BE2C (cell line): ENCODE results near the gene NAA15.

DNA sequence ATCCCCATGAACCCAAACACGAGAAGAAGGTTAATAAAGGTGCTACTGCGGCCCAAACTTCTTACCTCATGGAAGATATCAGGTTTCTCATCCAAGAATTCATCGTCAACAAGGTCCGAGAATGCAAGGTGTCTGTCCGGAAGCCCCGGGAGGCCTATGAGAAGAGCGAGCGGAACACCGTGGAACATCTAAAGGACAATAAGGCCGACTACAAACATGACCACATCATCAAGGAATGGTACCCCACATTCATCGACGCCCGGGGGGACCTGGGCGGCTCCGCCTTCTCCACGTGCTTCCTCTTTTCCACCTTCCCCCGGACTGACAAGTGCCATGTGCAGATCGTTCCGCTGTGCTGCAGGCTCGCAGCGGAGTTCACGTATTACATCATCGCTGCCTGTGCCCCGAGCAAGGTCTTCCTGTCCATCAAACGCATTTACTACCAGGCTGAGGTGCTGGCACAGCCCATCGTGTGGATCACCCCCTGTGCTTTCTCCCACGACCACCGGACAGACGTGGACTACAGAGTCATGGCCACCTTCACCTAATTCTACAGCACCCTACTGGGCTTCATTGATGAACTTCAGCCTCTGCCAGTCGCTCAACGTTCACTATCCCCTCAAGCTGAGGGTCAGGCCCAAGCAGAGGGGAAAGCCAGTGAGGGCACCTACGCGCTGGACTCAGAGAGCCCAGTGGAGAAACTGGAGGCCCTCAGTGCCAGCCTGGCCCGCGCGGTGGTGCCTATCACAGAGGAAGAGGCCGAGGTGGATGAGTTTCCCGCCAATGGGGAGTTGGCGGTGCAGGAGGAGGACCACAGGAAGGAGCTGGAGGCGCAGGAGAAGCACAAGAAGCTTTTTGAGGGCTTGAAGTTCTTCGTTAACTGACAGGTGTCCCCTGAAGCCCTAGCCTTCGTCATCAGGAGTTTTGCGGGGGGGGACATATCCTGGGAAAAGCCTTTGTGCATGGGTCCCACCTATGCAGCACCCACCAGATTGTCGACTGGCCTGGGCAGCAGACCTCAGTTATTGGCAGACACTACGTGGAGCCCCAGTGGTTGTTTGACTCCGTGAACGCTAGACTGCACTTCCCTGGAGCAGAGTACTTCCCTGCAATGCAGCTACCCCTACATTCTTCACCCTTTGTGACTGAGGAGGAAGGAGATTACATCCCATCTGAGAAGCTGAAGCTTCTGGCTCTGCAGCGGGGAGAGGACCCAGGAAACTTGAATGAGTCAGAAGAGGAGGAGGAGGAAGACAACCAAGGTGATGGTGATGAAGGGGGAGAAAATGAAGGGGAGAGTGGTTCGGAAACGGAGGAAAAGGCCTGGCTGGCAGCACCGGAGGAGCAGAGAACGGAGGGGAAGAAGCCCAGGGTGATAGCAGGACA is 126.1 kb upstream of the PABPC4L start:
- RRBS: 94% methylated on average over 9 of the region's 52 CpGs

- RRBS: no CpG with 5 or more reads among the region's 2 CpGs
Observed at GRCh38 chr4:138255892-138256272, 13.7 kb upstream of the SLC7A11 start.

GRCh38 chr4:138982208-138982502 is 33.4 kb upstream of the NOCT start:
- RRBS: no CpG with 5 or more reads among the region's 2 CpGs

DNA sequence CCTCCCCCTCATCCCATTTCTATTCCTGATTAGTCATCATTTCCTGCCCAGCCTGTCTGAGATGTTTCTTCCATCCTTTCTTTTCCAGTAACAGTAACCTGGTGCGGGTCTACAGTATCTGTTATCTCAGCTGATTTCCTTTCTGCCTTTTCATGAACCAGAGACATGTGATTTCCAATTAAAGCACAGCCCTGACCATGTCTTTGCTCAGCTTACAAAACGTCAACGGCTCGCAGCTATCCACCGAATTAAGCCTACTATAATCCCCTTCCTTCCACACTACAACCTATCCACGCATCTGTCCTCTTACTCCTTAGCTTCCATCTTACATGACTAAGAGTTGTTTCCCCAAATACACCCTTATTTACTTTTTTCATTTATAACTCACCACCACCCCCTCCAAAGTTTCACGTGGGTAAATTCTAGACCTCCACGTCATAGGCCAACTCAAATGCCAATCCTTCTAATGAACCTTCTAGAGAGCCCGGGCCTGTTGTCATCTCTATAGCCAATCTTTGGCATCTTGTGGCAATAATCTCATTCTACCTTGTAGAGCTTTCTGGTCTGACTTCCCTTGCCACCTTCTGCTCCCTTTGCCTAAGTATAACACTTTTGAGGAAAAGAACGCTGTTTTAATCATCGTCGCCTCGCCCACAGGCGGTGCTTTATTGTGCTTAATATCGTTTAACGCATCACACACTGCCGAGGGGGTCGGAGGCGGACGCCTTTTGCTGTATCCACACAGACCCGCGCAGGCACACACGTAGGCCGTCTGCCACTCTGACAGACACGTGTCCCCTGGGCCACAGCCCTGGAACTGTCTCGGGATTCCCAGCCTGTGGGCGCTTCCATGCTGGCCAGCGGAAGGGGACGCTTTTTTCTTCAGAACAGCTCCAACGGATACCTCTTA is 661 bp upstream of the NOCT start:
- RRBS: no CpG with 5 or more reads among the region's 30 CpGs

GRCh38 chr4:139175928-139176280 is 1.1 kb downstream of the ELF2 start:
- RRBS: 1% methylated on average over 2 of the region's 21 CpGs

GRCh38 chr4:139301136-139301837 is at the start of gene NAA15:
Gene NAA15 (plus strand): TSS chr4:139301505.
- RRBS: 1% methylated on average over 17 of the region's 61 CpGs

DNA sequence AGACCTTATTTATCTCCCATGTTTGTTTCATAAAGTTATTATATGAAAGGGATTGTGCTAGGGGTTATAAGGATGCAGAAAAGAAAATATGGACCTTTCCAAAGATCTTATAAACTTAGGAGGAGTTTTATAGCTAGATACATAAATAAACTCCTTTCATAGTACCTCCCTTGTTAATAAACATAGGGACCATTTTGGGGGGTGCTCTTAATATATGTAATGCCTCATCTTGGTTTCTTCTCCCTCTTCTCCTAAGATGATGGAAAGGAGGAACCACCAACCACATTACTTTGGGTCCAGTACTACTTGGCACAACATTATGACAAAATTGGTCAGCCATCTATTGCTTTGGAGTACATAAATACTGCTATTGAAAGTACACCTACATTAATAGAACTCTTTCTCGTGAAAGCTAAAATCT is 54.9 kb upstream of the NDUFC1 start:
- RRBS: no CpG with 5 or more reads among the region's 1 CpG

DNA sequence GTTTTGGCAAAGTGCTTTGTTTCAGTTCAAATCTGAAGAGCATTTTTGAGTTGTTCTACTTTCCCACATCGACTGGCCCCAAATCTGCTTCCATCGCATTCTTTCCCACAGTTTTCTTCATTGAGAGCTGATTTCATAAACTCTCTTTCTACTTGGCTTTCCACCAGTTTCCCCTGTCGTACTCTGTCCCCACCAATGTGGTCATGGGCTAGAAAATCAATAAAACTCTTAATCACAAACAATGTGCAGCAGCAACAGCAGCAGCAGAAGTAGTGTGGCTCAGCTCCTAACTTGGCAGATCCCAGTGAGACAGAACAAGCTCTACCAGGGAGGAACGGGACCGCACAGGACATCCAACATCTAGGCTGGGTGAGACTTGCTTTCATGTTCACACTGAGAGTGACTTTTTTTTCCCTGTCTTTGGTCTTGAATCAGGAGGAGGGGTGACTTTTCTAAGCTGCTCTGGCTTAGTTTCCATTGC is 3.1 kb upstream of the SETD7 start:
- RRBS: no CpG with 5 or more reads among the region's 5 CpGs

GRCh38 chr4:139560295-139561085 is 4.5 kb upstream of the SETD7 start:
- RRBS: no CpG with 5 or more reads among the region's 6 CpGs

GRCh38 chr4:139633097-139633992 is 32.3 kb upstream of the MGST2 start:
- RRBS: 60% methylated on average over 9 of the region's 29 CpGs

DNA sequence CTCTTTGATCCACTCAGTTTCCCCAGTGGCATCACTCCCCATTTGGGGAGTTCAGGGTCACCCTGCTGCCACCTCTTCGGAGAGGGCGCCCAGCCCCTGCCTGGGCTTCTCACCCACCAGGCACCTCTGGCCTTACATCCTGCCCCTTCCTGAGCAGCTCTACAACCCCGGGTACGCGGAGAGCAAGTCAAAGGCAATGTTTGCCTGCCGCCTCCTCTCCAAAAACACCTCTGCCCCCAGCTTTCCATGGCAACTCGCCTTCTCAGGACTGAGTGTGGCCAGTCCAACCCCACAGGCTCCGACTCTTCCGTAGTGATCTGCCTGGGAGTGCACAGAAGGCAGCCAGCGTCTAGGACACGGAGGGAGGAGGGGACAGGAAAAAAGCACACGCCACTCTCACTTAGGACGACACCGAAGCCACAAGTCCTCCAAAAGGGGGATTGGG is 51.8 kb downstream of the MGST2 start:
- RRBS: no CpG with 5 or more reads among the region's 14 CpGs

GRCh38 chr4:139734662-139735449 is 69.2 kb downstream of the MGST2 start:
- RRBS: 2% methylated on average over 16 of the region's 55 CpGs

DNA sequence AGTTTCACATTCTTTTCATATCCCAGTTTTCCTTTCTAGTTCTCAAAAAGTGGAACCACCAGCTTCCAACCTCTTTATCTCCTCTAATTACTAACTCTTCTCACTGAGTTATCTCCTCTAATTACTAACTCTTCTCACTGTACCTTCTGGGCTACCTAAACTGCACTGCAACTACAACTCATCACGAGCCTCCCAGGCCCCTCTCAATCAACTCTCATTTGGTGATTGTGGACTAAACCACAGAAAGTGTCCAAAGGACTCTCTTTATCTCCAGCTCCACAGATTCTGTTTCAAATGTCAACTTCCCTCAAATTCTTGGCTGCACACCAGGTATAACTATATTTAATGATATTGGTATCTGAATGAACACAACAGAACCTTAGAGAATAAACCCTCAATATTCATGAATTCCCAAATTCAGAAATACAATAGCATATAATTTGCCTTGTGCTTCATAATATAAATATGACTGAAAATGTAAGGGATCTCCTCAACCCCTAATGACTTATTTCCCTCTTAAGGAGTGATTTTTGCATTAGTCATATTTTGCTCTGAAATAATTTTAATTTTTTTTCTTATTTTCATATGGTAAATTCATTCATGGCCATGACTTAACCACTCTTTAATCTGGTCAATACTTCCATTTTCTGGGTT is 182.8 kb downstream of the MAML3 start:
- RRBS: no CpG with 5 or more reads among the region's 1 CpG

DNA sequence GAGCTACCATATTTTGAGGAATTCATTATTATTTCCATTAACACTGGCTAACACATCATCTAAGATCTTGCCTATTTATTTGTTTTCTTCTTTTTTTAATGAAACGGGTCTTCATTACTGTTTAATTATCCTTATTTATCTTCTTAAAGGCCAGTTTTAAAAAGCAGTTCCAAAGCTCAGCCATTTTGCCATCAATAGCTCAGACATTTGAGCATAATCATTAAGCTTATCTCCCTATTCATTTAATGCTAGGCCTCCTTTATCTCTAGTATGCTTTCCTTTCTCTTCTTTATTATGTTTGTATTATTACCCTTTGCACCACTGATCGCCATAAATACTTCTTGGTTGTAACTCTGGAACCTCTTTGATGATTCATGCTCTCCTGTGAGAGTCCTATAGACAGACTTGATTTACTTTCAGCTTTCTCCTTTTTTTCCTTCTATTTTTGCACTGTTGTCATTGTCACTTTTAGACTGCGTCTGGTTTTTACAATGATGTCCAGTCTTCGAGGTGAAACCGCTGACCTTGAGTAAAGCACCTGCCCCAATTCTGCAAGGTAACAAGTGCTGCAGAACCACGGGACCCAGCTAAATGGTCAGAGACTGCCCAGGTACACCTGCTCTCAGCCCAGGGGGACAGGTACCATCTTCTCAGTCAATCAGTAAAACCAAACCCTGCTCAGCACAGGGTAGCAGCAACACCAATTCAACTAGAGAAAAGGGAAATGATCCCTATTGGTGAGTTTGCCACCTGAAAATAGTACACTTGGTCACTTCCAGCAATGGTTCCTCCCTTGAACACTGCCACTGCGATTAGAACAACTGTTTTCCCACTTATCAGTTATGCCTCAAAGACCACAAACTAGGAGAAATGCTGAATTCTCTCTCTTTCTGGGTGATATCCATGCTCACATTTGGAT is 125.2 kb downstream of the MAML3 start:
- RRBS: no CpG with 5 or more reads among the region's 7 CpGs

DNA sequence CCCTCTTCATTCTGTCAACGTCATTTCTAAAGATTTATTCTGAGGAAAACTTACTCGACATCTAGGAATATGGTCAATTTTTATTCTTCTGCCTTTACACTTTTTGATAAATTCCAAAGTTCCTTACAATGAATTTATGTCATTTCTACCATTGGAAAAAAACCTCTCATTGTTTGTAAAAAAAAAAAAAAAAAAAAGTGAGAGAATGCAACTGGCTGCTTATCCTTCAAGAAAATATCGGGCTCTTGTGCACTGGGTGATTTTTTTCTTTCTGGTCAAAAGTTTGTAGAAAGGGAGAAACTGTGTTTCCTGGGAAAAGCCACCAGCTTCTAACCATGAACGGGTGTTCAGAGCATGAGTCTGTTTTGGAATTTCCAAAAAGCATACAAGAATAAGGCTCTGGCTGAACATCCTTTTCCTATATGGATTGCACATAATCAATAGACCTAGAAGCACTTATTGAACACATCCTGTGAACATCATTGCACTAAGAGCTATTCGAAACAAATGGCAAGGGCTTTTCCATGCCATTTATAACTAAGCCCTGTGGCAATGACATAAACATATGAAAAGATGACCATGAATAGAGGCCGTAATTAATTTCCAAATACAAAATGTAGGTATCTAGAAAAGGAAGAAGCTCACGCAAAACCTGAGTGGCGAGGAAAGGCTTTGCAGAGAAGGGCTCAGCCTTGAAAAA is 121.1 kb downstream of the MAML3 start:
- RRBS: no CpG with 5 or more reads among the region's 8 CpGs

- RRBS: 14% methylated on average over 2 of the region's 12 CpGs
Observed at GRCh38 chr4:140093735-140094609, 60.0 kb downstream of the MAML3 start.

GRCh38 chr4:140117324-140117688 is 36.7 kb downstream of the MAML3 start:
- RRBS: no CpG with 5 or more reads among the region's 2 CpGs

DNA sequence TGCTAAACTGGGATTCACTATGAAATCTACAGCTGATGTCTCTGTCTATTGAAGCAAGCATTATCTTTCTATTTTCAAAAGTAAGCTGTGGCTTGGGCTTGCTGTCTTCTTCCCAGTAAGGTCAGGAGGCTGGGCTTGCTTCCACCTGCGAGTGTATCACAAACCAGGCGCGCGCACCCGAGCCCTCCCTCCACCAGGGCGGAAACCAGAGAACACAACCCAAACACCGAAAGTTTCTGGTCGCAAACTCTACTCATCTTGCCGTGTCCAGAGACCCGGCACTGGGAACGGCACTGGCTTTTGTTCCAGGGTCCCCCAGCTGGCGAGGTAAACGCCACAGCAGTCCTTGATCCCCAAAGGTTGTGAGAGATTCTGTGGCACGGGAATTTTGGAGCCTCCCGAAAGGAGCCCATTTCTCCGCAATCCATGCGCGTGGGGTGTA is 3.8 kb downstream of the MAML3 start:
- RRBS: no CpG with 5 or more reads among the region's 18 CpGs

GRCh38 chr4:140642811-140644043 is 74.5 kb upstream of the UCP1 start:
- RRBS: 93% methylated on average over 8 of the region's 69 CpGs

DNA sequence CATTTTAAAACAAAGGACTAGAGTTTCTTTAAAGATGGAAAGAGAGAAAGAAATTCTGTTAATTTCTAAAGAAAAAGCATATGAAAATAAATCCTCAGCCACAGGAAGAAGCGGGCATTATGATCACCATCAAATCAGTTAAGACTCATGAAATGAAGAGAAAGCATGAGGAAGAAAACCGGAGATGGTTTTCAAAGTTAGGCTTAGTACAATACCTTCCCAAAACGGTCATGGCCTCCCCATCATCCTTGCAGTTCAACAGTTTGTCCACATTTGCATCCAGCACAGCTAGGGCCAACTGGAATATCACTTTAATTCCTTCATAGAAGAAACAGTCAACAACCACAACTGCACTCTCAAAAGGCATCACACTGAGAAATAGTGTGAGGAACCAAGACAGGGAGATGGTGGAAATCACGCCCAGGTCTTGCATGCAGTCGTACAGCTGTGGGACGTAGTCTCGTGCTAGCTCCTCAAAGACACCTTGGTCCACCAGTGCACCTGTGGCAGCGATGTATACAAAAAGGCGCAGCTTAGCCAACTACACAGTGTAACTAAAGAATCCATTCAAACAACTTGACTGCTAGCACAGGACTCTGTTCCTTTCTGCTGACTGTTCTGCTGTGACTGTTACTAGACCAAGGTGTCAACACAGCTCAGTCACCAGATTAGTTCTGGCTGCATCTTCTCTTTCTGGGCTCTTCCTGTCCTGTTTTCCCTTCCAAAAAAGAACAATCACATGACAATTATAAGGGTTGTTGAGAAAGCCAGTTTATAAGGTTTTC is 88.7 kb upstream of the UCP1 start:
- RRBS: no CpG with 5 or more reads among the region's 9 CpGs